LNCaP clone FGC (cell line): ENCODE measurements around a stretch of chr14.

- RRBS, 2 experiments, result no CpG with 5 or more reads among the region's 10 CpGs
These were observed 415.5 kb downstream of the ZFP36L1 start for GRCh38 chr14:68377195-68378021.

GRCh38 chr14:68394755-68395294, 398.0 kb downstream of the ZFP36L1 start:
- RRBS, 2 experiments, result no CpG with 5 or more reads among the region's 13 CpGs

DNA sequence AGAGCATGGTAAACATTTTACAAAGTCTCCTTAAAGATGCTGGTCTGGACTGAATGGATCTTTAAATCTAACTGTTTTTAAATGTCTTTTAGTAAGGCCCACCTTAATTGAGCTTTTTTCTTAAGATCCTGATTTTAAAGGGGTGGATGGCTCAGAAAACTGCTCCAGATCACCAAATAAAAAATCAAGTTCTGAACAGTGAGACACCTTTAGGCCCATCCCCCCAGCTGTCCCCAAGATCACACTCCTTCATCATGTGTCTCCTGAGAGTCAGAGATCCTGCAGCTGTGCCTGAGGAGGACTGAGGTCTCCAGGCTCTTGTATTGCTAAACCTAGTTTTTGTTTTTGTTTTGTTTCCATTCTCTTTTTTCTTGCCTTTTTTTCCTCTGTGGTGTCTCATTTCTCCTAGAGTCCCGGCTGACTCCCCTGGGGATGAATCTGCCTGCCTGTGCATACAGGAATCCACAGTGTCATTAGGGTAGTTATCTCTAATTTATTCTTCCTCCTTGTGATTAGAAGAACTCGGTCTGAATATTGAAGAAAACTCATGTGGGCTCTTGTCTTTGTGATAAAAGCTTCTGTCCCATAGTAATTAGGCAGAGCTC, 343.4 kb downstream of the ZFP36L1 start:
- RRBS, 2 experiments, result no CpG with 5 or more reads among the region's 2 CpGs

GRCh38 chr14:68495224-68495748, 297.6 kb downstream of the ZFP36L1 start:
- RRBS, 2 experiments, result no CpG with 5 or more reads among the region's 11 CpGs

DNA sequence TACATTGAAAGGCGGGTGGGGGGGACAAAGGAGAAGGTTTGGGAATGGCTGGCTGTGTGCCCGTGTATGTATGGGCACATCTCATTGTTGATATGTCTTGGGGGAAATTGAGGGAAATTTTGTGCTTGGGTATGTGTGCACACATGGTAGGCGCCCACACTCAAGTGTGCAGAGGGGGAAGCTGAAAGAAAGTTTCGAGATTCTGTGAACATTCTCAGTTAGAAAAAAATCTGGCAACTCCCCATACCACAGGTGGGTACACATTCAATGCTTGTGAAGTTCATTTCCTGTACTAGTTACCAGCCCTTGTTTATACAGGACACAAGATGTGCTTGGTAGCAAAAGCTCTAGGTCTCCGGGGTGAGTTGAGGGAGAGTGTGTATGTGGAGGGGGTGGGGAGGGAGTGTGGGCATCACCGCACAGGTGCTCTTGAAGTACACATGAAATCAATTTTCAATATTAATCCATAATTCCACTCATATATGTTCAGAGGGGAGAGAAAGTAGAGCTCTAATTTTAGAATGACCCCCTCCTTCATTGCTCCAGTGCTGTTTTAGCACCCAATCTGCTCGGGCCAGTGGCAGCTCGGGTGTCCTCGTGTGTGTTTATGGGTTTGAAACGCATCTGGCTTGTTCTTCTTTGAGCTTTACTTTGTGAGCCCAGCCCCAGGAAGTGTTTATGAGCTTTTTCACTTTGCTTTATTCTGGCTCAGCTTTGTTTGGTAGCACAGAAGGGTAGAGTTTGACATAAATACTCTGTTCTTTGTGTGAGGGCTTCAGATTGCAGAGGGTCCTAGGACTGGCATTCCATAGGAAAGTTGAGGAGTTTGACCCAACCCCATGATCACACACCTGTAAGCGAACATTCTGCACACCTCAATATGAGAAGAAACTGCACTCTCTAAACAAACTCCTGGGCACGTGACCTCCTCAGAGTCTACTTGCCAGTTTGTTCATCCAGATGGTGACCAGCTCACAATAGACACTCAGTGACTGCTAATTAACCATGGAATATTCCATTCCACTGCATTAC, 285.9 kb downstream of the ZFP36L1 start:
- RRBS, 2 experiments, result no CpG with 5 or more reads among the region's 12 CpGs

GRCh38 chr14:68511387-68511950, 281.4 kb downstream of the ZFP36L1 start:
- RRBS, 2 experiments, result no CpG with 5 or more reads among the region's 2 CpGs

GRCh38 chr14:68517971-68518682, 274.7 kb downstream of the ZFP36L1 start:
- RRBS, 2 experiments, result no CpG with 5 or more reads among the region's 12 CpGs

DNA sequence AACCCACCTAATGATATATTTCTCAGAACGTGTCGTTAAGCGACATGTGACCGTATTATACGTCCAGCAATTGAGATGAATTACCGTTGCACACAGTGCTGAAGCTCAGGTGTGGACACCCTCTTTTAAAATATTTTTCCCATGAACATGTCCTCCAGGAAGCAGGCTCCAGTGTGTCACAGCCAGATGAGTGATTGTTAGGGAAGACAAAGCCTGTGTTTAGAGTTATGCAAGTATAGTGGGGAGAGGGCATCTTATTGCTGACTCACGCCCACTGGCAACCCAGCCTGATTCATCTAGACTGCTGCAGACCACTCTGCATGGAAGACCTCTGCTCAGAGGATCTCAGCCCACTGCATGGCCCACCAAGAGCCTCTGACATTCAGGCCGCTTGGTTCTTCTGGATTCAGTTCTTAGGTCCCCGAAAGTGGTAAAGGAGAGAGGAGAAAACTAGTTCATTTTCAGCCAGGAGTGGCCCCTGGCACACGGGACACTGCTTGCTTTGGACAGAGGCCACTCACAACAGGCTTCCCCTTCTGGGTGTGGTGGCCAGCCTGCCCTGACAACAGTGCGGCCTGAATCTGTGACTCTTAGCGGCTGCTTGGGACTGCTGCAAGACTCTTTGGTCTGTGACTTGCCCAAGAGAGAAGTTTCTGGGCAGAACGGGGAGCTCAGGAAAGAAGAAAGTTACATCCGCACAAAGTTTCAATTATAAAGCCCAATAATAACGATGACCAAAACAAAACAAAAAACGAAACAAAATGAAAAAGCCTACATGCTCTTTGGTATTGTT, 266.3 kb downstream of the ZFP36L1 start:
- RRBS, 2 experiments, result no CpG with 5 or more reads among the region's 16 CpGs

DNA sequence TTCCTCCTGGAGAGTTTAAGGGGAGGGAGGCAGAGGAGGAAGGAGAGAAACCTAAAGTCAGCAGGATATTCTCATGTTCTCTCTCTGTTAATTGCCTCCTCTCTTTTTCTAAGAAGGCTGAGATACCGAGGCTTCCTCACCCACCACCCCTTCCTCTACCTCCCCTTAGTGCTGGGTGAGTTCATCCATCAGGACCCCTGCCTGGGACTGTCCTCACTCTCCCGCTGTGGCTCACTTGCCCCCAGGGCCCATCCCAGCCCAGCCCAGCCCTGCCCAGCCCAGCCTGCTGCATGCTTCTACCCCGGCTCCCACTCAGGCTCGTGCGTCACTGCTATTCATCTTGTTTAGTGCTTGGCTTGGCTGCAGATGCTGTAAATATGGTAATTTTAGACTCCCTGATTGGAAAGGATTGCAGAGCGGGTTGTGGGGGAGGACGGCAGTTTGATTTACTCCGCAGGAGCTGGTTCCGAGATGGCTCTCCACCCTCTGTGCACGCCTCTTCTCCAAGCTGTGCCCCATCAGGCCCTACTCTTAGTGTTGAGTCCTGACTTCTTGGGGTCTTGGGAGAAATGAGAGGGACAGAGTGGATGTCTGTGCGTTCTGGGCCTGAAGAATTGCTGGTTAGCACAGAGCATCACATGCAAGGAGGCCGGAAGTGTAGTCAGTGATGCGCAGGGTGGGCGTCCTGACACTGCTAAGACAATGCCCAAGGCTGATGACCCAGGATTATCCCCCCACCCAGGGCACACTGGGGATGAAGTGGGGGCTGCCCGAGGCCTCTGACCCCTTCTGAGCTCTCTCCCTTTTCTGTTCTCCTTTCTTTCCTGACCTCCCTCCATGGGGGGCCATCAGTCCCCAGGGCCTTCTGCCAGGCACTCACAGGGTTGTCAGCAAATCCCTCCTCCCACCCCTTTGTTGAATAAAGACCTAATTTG, 244.6 kb downstream of the ZFP36L1 start:
- RRBS, 2 experiments, result no CpG with 5 or more reads among the region's 15 CpGs

DNA sequence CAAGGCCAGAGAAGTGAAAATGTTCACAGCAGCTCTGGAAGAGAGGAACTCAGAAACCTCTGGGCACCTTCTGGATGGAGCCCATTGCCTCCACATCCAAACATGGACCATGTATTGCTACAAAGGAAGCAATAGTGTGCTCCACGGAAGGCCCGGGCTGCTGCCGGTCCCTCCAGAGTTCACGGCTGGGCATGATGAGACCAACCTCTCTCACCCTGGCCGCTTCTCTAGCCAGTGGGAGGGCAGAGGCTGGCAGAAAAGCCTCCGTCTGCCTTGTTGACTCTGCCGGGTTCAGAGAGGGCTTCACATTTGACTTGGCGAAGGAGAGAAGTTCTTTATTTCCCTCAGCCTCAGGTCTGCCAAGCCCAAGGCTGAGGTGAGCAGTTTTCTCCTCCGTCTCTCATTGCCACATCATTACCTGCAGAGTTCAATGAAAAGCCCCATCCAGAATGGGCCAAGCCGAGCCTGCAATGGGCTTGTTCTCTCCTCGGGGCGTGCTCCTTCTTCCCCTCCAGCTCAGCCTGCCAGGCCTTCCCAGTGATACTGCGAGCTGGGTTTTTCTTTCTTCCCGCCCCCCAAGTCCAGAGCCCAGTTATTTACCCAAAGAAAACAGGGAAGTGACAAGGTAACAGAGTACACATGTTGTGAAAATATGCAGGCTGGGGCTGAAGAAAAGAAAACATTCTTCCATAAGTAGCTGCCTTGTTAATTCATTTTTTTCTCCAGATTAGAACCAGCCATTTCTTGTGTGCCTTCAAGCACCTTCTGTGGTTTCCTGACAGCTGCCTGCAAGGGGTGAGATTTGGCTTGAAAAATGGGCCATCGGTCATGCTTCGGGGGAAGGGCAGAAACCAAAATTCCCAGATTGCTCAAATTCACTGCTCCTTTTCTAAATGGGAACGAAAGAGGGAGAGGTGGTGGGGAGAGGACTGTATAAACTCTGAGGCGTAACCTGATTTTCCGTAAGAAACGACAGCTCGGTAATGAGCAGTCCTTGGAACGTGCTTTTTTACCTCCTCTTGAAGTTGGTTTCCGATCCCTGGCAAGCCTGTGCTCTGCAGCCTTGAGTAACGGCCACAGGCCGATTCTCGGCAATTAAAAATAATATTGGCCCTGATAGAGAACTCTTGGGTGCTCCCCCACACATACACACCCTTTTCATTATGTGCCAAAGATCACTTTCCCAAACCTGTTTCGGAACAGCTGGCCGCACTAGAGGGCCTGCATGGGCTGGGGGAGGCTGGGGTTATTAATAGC, 229.6 kb downstream of the ZFP36L1 start:
- RRBS, 2 experiments, result no CpG with 5 or more reads among the region's 28 CpGs

DNA sequence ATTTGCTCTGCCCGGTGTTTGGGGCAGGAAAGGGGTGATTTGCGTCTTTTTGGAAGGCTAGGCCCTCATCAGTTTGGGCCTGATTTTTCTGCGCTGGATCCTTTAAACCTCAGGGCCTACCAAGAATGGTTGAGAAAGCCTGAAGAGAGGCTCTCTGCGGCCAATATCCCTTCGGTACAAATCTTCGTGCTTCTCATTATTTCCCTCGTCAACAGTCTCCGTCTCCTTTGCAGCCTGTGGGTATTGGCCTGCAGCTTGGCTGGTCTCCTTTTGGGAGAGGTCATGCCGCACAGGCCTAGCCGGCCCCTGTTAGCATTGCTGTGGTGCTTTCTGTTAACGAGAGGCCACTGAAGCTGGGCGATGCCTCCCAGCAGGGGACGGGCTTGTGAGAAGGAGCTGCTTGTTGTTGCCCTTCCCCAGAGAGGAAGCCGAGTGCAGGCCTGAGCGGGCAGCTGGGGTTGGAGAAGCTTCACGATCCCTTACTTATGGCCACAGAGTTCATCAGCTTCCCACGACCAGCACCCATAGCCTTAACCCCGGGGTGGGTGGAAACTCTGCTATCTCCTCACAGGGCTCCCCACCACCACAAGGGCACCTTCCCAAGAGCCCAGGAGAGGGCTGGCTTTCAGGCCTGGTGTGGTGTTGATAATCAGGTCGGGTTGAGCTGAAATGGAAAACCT, 228.6 kb downstream of the ZFP36L1 start:
- RRBS, 2 experiments, result no CpG with 5 or more reads among the region's 19 CpGs

- RRBS, 2 experiments, result no CpG with 5 or more reads among the region's 3 CpGs
These were observed 227.7 kb downstream of the ZFP36L1 start for GRCh38 chr14:68565066-68565739.

GRCh38 chr14:68589581-68589842, 203.4 kb downstream of the ZFP36L1 start:
- RRBS, 2 experiments, result no CpG with 5 or more reads among the region's 1 CpG

GRCh38 chr14:68596550-68597337, 196.1 kb downstream of the ZFP36L1 start:
- RRBS, 2 experiments, result no CpG with 5 or more reads among the region's 15 CpGs

- RRBS, 2 experiments, result 50 to 76% methylated on average over 2 of the region's 22 CpGs
These were observed 189.2 kb downstream of the ZFP36L1 start for GRCh38 chr14:68603528-68604201.

GRCh38 chr14:68626359-68626712, 166.5 kb downstream of the ZFP36L1 start:
- RRBS, 2 experiments, result no CpG with 5 or more reads among the region's 1 CpG

- RRBS, 2 experiments, result no CpG with 5 or more reads among the region's 27 CpGs
These were observed 2.8 kb downstream of the ZFP36L1 start for GRCh38 chr14:68790032-68790545.

DNA sequence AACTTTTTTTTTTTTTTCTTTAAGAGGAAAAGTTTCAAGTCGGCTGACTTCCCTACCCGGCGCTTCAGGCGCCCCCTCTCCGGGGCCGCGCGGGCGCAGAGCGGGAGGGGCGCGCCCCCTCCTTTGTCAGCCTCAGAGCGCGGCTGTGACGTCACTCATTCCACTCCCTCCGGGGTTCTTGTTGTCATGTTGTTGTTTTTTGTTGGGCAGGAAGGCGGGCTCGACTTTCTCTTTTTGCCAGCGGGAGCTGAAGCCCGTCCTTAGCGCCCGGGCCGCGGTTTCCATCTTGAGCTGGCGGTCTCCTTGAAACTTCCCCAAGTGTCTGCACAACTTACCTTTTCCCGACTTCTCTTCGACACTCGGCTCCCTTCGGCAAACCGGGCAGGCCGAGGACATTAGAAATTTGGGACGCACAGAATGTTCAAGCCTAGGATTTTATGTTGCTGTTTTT, 473 bp upstream of the ZFP36L1 start:
- RRBS, 2 experiments, result under 1 to 1% methylated on average over 23 of the region's 32 CpGs

GRCh38 chr14:68806501-68806915, 13.6 kb upstream of the ZFP36L1 start:
- RRBS, 2 experiments, result no CpG with 5 or more reads among the region's 5 CpGs

- RRBS, 2 experiments, result no CpG with 5 or more reads among the region's 7 CpGs
These were observed 30.4 kb upstream of the ZFP36L1 start for GRCh38 chr14:68823177-68823773.